Skeletal muscle satellite cell (primary cell): ENCODE results near the gene PACS2.

DNA sequence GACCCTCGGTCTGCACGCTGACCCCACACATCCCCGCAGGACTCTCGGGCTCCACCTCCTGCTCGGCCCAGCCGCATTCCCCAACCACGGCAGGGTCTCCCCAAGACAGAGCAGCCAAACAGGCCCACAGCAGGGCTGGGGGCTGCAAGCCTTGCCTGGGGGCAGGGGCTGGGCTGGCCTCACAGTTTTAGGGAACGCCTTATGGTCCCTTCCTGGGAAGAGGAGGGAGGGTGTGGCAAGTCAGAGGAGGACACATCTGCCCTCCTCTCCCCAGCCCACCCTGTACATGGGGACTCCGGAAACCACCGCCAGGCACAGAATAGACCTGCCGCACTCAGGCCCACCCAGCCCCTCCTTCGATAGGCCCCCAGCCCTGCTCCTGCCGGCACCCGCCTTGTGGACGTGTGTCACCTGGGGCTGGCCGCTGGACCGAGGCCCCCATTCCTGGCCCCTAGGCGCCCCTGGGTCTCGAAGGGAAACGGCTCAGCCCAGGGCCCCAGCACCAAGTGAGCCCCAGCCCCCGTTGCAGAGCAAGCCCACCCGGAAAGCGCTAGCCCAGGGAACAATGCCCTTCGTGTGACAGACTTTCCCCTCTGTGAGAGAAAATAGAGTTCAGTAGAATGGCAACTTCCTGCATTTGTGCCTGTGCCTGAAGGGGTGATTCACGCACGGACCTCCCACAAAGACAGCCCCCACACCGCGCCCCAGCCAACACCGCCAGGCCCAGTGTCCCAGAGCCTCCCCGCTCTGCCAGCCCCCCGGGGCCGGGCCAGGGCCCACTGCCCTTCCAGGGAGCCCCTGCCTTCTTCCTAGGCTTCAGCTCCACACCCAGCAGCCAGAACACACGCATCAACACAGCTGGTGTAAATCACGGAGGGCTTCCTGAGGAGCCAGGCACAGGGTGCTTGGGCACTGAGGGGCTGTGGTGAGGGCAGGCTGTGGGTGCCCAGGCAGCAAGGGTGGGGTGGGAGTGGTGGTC lies 12.0 kb upstream of the NUDT14 start:
- CAGE, long polyA plus RNA, result no peak

- CAGE, long polyA plus RNA, result no peak
Observed at GRCh38 chr14:105218850-105219460, 29.4 kb upstream of the BTBD6 start.

- CAGE, long polyA plus RNA, result no peak
Observed at GRCh38 chr14:105257465-105257946, 9.2 kb downstream of the BTBD6 start.

DNA sequence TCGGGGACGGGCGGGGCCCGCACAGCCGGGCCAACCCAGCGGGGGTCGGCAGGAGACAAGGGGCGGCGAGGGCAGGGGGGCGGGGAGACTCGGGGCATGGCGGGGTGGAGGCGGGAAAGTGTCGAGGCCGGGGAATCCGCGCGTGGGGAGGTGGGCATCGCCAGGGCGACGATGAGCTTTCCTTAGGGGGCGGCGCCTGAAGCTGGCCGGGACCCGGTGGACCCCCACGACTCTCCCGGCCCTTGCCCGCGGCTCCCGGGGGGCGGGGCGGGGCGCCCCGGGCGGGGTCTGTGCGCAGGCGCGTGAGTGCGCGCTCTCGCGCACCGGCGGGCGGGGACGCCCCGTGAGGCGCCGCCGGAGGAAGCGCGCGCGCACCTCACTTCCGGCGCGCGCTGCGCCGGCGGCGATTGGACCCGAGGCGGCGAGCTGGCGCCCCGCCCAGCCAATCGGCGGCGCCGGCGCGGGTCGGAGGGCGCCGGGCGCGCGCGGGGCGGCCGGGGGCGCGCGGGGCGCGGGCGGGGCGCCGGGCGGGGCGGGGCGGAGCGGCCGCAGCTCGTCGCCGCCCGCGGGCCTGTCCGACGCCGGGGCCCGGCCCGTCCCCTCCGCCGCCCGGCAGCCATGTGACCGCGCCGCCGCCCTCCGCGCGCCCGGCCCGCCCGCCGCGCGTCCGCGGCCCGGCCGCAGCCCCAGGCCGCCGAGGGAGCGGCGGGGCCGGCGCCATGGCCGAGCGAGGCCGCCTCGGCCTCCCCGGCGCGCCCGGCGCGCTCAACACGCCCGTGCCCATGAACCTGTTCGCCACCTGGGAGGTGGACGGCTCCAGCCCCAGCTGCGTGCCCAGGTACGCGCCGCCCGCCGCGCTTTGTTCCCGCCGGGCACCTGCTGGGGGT lies at the start of gene PACS2:
TSS of gene PACS2 (plus strand) at position 549 of the 887 bp plus-strand sequence.
- CAGE, long polyA plus RNA, result no peak

GRCh38 chr14:105354963-105355424 lies 40.4 kb downstream of the PACS2 start:
- CAGE, long polyA plus RNA, result no peak

- CAGE, long polyA plus RNA, result no peak
Observed at GRCh38 chr14:105468229-105468504, 6.5 kb upstream of the CRIP2 start.

GRCh38 chr14:105470740-105471423 lies 3.7 kb upstream of the CRIP2 start:
- CAGE, long polyA plus RNA, result no peak

DNA sequence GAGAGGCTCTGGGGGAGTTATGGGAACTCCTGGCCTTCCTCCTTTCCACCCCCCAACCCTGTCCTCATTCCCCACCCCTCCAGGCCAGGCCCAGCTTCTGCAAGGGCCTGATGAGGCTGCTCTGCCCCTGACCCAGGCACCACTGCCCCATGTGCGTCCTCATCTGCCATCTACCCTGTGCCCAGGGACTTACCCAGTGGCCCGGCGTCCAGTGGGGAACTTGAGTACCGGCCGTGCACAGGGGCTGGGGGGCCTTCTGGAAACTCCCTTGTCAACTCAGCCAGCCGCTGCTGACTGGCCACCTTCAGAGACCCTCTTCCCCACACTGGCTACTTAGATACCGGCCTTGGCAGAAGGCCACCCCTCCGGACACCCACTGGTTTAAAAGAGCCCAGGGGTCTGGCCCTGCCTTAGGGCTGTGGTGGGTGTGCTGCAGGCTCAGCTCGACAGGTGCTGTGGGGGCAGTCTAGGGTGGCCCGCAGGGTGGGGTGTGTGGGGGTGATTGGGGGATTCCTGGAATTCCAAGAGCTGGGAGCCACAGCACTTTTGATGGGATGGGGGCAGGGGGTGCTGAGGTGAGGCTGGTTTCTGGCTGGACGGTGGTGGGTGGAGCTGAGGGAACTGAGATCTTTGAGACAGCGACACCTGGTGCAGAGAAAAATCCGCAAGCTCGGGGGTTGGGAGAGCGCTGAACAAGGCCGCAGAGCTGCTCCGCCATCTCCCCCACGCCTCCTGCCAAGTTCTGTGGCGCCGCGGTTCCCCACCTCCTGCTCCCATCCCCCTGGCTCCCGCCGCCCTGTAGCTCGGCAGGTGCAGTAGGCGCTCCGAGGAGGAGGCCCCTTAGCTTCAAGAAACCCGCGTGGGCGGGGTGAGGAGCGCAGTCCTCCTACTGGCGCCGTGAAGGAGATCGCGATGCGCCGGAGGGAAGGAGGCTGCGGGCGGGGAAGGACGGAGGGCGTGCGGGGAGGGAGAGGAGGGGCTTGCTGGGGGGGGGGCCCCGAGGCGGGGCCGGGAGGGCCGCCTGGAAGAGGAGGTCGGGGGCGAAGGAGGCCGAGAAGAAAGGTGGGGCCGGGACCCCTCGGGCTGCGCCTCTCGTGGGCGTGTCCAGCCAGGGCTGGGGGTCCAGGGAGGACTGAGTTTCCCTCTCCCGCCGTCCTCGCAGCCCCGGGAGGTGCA lies 1.5 kb upstream of the TEDC1 start:
- CAGE, long polyA plus RNA, result no peak

DNA sequence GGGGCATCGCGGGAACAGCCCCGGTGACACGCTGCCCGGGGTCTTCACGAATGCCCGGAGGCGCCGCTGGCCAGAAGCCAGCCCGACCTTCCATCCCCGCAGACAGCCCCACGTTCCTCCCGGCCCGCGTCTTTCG lies 826 bp upstream of the TEDC1 start:
- CAGE, long polyA plus RNA, result no peak

DNA sequence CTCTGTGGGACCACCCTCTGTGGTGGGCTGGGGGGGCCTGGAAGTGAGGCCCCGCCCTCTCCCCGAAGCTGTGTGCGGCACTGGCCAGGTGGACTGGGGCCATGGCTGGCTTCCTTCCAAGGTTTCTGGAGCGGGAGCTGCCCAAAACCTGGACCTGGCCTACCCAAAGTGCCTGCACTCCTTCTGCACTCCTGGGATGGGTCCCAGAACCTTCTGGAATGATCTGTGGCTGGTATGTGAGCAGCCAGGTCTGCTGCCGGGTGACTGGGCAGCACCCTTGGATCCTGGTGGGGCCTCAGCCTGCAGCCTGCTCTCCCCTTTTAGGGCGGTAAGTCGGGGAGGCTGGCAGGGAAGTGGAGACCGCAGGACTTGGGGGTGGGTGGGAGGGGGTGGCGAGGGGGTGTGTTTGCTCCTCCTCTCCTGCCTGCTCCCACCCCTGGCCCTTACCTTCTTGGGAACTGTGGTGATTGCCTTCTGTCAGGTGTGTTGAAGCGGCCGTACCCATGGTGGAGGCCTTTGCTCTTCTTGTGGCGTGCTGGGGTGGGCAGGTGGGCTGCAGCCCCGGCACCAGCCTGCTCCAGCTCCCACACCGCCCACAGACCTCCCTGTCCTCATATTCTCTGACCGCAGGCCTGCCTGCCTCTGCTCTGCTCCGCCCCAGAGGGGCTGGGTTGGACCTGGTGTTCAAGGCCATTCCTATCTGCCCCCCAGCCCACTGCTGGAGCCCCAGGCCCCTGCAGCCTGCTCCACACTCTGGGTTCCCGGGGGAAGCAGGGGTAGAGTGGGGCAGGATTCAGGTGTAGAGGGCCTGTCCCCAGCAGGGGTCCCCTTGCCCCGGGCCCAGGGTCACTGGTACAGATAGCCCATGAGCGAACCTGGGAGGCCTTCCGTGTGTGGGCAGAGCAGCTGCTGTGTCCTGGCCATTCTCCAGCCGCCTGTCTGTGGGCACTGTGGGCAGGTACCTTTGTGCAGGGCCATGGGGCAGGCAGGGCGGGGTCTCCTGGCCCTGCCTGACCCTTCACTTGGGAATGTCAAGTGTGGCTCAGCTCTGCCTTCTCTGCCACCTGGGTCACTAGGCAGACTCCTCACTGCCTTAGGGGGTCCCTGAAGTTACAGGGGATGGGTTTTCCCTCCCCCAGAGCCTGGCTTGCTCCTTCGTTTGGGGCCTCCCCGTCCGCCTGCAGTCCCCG lies 5.1 kb downstream of the TEDC1 start:
- CAGE, long polyA plus RNA, result no peak

DNA sequence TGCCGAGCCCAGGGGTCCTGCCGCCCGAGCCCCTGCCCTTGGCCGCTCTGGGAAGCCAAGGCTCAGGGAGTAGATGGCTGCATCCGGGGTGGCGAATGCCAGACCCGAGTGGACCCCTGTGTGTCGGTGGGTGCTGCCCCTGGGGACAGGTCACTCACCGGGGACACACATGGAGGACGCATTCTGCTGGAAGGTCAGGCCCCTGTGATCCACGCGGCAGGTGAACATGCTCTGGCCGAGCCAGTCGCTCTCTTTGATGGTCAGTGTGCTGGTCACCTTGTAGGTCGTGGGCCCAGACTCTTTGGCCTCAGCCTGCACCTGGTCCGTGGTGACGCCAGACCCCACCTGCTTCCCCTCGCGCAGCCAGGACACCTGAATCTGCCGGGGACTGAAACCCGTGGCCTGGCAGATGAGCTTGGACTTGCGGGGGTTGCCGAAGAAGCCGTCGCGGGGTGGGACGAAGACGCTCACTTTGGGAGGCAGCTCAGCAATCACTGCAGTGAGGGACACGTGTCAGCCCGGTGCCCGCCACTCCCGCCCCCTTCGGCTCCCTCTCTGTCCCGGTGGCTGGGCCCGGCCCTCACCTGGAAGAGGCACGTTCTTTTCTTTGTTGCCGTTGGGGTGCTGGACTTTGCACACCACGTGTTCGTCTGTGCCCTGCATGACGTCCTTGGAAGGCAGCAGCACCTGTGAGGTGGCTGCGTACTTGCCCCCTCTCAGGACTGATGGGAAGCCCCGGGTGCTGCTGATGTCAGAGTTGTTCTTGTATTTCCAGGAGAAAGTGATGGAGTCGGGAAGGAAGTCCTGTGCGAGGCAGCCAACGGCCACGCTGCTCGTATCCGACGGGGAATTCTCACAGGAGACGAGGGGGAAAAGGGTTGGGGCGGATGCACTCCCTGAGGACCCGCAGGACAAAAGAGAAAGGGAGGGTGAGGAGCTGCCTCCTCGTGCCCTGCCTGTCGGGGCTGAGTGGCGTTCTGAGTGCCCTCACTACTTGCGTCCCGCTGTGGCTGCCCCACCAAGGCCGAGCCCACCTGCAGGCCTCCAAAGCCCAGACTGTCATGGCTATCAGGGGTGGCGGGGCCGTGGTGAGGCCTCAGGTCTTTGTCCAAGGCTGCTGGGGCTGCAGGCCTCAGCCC lies 329.3 kb downstream of the TMEM121 start:
- CAGE, long polyA plus RNA, result no peak

DNA sequence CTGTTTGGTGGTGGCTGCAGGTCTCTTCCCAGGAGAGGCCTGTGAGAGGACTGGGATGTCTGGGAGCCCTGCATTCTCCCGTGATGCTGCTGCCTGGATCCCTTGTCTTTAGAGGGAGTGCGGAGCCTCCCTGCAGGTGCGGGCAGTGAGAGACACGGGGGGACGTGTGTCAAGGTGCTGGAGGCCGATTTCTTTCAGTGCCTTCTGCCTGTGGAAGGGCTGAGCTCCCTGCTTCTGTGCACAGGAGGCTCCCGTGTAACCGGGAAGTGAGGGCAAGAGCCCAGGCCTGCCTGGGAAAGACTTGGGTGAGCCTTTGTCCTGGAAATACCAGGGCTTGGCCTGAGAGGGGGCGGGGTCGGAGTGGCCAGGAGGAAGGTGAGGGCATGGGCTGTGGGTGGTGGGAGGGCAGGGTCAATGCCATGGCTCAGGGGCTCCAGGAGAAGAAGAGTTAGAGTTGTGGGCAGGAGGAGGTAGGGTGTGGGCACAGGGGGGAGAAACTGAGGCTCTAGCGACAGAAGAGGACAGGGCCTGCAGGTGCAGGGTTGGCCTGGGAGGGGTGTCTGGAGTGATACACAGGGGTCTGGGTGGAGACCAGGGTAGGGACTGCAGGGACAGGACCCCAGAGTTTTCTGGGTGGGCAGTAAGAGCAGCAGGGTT lies 372.2 kb downstream of the TMEM121 start:
- CAGE, long polyA plus RNA, result no peak

- CAGE, long polyA plus RNA, result no peak
Observed at GRCh38 chr14:106185305-106185726, 658.9 kb downstream of the TMEM121 start.

DNA sequence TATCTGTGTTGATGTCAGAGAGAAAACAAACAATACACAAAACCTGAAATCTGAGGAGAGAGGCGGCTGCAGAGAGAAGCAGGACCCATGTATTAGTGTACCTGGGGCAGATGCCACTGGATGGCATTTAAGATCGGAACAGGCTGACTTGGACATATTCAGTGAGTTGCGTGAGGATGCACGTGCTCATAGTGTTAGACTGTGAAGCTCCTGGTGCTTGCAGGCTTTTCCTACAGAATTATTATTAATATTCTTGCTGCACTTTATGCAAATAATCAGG lies 810.3 kb downstream of the TMEM121 start:
- CAGE, long polyA plus RNA, result no peak

DNA sequence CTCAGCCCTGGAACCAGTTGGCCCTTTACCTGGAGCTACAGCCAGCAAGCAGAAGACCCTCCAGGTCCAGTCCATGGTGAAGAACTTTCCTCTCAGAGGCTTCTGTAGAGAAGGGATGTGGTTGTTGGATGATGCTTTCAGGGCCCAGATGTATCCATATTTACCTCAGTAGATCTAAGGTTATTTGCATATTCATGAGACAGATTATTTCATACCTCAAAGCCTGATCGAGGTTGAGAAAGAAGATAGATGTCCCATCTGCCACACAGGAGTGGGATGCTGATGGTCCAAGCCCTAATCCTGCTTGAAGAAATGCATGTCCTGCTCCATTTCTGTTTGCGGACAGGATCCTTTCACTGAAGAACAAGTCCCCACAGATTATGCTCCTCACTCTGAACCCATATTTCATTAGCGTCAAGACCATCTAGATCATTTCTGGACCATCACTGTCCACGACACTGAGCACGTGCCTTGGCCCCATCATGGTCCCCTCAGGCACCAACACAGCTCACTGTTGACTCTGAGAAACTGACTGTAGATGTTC lies 985.2 kb downstream of the TMEM121 start:
- CAGE, long polyA plus RNA, result no peak

DNA sequence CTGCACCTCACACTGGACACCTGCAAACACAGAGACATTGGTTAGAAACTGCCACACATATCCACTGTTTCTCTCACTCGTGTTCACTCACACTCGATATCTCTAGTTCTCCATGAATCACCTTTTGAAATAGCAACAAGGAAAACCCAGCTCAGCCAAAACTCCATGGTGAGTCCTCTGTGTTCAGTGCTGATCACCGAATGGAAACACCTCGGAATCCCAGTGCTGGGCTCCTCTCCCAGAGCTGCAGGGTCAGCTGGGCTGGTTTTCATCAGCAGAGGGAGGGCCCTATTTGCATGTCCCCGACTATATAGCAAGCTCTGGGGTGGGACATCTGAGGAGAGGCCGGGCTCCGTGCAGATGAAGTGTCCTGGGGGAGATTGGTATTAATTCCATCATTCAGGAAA lies 1066.6 kb downstream of the TMEM121 start:
- CAGE, long polyA plus RNA, result no peak

DNA sequence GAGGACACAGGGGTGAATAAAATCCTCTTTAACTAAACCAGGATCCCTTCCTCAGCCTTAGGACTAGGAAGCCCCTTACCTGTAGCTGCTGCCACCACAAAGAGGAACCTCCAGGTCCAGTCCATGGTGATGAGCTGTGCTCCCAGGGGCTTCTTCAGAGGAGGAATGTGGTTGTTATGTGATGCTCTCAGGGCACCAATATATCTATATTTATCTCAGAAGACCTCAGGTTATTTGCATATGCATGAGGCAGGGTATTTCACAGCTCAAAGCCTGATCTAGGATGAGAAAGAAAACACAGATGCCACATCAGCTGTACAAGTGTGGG lies 1188.6 kb downstream of the TMEM121 start:
- CAGE, long polyA plus RNA, result no peak